Mammary microvascular endothelial cell (primary cell): ENCODE measurements around a stretch of chr9.

GRCh38 chr9:134551692-134552649 lies 89.6 kb upstream of the COL5A1 start:
- RAMPAGE, long total RNA = no peak

GRCh38 chr9:134602550-134603077 lies 39.0 kb upstream of the COL5A1 start:
- RAMPAGE, long total RNA = no peak

- RAMPAGE, long total RNA = no peak
These were observed 112.2 kb downstream of the COL5A1 start for GRCh38 chr9:134753650-134754345.

DNA sequence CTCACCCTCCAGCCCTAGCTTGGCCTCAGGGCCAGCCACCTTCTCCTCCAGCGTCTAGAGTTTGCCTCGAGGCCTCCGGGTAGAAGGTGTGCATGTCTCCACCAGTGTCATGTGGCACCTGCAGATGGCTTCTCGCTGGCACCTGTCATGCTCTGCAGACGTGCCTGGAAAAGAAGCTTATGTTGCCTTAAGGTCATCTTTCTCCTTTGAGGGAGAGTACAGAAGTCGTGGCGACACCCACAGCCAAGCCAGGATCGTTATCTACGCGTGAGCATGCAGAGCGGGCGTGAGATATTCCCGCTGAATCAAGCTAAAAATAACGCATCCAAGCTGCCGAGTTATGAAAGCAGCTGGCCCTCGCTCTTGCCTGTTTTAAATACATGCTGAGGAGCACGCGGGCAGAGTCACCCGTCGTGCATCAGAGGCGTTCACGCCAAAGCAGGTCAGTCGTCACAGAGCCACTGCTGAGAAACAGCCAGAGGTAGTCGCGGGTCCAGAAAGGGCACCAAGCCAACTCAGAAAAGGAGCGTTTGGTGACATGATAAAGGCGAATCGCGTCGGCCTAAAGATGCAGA lies 79.7 kb upstream of the FCN2 start:
- RAMPAGE, long total RNA = no peak

- RAMPAGE, long total RNA = no peak
These were observed 77.9 kb upstream of the FCN2 start for GRCh38 chr9:134802580-134803328.

DNA sequence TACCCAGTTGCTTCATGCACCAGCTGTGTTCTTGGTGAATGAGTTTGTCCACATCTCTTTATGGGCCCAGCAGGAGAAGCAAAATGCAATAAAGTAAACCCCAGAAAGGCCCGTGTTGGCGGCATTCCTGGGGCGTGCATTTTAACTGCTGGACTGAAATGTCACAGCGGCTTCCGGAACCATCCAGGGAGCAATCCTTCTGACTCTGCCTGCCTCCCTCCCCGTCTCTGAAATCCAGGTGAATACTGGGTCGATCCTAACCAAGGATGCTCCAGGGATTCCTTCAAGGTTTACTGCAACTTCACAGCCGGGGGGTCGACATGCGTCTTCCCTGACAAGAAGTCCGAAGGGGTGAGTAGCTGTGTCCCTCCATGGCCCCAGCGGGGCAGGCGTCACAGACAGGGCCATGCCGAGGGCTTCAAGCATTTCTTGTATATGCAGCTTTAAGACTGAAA lies 55.0 kb upstream of the FCN2 start:
- RAMPAGE, long total RNA = no peak

DNA sequence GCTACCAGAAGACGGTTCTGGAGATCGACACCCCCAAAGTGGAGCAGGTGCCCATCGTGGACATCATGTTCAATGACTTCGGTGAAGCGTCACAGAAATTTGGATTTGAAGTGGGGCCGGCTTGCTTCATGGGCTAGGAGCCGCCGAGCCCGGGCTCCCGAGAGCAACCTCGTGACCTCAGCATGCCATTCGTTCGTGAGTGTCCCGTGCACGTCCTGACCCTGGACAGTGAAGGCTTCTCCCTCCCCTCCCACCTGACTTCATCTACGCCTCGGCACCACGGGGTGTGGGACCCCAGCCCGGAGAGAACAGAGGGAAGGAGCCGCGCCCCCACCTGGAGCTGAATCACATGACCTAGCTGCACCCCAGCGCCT lies 38.5 kb upstream of the FCN2 start:
- RAMPAGE, long total RNA = no peak

DNA sequence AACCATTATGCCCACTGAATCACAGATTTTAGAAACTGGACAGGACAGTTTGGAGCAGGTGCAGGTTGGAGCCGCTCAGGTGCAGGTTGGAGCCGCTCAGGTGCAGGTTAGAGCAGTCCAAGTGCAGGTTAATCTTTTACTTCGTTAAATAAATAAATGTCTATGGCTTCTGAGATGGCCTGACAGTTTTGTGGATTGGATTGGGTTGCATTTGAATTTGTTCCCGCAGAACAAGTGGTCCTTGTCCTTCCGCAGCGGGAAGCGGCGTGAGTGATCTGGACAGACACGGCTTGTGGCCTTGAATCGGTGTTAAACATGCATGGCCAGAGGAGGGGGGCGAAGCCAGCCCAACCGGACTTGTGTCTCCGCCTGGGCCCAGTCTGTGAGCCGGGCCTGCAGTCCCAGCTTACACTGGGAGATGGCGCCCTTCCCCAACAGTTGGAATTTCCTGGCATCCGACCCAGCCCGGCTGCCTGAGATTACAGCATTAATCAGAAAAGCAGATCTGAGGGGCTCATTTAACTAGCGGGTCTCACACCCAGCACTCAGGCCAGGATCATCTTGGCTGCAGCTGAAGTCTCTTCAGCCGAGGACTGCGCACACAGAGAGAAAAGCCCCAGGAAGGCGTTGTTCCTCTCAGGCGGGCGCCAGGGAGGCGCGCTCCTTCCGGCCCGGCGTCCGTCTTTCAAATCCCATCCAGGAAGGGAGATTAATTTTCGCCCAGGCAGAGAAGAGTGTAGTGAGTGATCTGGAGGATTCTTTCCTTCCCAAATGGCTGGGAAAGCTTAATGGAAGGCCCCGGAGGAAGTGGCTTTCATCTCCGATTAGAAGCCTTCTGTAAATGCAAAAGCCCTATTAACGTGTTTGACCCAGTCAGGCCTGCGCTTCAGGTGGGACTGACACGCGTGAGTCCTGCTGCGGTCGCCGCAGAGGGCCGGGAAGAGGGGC lies 1.4 kb upstream of the OLFM1 start:
- RAMPAGE, long total RNA = no peak

- RAMPAGE, long total RNA = no peak
These were observed 15.8 kb downstream of the OLFM1 start for GRCh38 chr9:135103336-135103674.

- RAMPAGE, long total RNA = no peak
These were observed 42.0 kb downstream of the KCNT1 start for GRCh38 chr9:135743798-135744482.

- RAMPAGE, long total RNA = no peak
These were observed 933 bp upstream of the UBAC1 start for GRCh38 chr9:135962056-135962555.

GRCh38 chr9:135992505-135993500 lies 31.6 kb upstream of the UBAC1 start:
- RAMPAGE, long total RNA = no peak

- RAMPAGE, long total RNA = no peak
These were observed 62.8 kb upstream of the UBAC1 start for GRCh38 chr9:136023769-136024571.

- RAMPAGE, long total RNA = no peak
These were observed 28.0 kb downstream of the NACC2 start for GRCh38 chr9:136067143-136067475.

GRCh38 chr9:136090754-136091343 lies 4.2 kb downstream of the NACC2 start:
- RAMPAGE, long total RNA = no peak

DNA sequence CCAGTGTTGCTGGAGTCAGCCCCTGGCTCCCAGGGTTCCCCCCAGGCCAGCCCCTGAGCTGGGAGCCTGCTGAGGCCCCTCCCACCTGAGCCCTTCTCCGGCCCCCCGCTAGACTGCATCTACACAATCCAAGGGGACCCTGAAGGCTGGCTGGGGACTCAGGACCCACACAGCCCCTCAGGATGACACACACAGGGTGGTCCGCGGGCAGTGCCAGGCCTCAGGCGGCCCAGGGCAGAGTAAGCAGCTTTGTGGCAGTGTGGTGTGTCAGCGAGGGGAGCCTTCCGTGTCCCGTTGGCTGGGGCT lies 3.0 kb downstream of the TMEM250 start:
- RAMPAGE, long total RNA = no peak

DNA sequence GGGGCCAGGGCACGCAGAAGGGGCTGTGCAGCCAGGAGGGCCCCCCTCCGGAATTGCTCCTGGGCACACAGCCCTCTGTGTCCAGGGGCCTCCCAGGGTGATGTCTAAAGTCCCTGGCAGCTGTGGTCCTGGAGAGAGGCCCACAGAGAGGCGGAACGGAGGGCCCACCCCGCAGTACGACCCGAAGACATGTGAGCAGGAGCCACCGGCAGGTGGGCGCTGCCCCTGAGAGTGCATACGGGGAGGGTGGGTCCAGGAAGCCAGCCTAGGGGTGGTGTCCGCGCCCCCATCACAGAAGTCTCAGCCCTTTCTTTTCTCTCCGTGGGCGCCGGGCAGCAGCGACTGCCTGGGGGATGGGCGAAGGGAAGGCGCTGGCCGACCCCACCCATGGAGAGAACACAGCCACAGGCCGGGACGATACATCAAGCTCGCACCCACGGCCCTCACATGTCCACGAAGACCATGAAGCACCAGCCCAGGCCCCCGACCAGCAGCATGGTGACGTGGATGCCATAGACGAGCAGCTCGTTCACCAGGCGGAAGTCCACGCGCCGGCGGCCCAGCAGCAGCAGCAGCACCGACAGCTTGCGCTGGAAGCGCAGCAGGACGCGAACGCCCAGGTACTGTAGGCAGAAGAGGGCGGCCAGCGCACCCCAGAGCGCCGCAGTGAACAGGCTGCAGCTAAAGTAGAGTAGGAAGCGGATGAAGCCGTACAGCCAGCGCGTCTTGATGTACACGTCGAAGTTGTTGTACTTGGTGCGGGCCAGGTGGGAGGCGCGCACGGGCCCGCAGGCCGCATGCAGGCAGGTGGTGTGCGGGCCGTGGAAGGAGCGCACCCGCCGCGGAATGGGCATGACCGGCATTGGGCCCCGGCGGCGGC lies 2.4 kb downstream of the TMEM250 start:
- RAMPAGE, long total RNA = no peak

GRCh38 chr9:136229038-136230010 lies 16.3 kb downstream of the QSOX2 start:
- RAMPAGE, long total RNA = no peak

DNA sequence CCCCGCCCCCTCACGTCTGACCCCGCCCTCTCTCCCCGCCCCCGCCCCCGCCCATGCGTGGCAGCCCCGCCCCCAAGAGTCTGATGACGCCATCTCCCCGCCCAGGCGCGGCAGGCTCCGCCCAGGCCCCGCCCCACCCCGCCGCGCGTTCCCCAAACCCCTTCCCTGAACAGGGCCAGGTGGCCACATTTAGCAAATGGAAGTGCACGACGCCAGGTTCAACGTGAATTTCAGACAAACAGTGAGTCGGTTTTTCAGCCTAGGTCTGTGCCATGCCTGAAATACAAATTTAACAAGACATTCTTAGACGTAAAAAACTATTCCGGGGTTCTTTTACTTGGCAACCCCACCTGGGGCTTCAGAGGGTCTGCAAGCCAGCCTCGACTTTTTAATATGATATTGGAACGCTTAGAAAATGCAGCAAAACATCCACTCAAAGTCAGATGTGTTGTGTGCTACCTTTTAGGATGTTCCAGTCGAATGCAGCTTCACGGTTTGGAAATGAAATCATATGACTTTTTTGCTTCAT lies 355 bp upstream of the QSOX2 start:
- RAMPAGE, long total RNA = no peak

GRCh38 chr9:136328025-136328247 lies 597 bp downstream of the GPSM1 start:
- RAMPAGE, long total RNA = no peak